Choroid plexus epithelial cell (primary cell): ENCODE data around the genes BRMS1, PELI3, RCE1 and SYT12.

GRCh38 chr11:66190672-66191318, 66.7 kb upstream of the KLC2 start:
- RRBS = no CpG with 5 or more reads among the region's 7 CpGs

- RRBS = 92% methylated on average over 3 of the region's 7 CpGs
Measured at GRCh38 chr11:66244411-66244852, 13.1 kb upstream of the KLC2 start.

DNA sequence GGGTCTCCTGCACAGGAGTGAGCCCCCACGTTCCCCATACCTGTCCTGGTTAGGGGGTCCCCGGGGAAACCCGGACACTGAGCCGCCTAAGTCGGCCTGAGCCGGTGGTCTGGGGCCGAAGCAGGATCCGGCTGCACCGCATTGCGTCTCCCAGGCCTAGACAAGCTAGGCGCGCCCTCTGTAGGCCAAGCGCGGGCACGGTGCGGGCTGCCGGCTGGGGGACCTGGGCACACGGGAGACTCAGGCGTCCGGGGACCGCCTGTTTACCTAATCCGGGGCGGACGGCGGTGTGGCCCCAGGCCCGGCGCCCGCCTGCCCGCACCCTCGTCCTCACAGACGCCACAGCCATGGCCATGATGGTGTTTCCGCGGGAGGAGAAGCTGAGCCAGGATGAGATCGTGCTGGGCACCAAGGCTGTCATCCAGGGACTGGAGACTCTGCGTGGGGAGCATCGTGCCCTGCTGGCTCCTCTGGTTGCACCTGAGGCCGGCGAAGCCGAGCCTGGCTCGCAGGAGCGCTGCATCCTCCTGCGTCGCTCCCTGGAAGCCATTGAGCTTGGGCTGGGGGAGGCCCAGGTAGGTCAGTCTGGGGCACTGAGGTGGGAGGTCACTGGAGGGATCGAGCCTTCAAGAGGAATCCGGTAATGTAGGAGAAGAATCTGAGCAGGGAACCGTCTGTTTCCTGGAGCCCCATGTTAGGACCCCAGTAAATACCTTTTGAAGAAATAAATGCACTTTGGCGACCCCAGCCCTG, 921 bp downstream of the KLC2 start:
- RRBS = 1% methylated on average over 13 of the region's 47 CpGs

- RRBS = no CpG with 5 or more reads among the region's 22 CpGs
Measured at GRCh38 chr11:66261323-66262169, 4.0 kb downstream of the KLC2 start.

DNA sequence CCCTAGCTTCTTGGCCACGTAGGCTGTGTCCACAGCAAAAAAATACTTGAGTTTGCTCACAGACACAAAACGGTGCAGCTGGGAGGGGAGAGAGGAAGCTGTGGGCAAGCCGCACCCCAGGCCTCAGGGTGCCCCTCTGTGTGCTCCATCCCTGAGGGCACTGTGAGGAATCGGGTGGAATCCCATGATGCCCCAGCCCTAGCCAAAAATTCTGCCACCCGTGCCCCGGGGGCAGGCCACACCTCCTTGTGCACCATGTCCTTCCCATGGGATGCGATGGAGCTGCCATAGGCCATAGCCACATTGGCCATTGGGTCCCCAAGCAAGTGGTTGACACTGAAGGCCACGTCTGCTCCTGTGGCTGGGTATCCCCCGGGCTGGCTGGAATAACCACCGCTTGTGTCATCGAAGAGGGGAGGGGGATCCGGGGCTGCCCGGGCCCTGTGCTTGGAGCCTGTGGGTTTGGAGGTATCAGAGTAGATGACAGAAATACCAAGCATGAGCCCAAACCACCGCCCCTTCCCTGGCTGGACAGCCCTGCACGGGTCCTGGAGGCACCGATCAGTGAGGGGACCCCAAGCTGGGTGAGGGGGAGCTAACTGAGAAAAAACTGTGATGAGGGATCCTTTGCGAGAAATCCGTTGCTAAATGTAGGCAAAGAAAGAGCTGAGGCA, 967 bp downstream of the YIF1A start:
- RRBS = 57% methylated on average over 3 of the region's 18 CpGs

GRCh38 chr11:66332254-66332866, 3.9 kb downstream of the RIN1 start:
- RRBS = no CpG with 5 or more reads among the region's 12 CpGs

DNA sequence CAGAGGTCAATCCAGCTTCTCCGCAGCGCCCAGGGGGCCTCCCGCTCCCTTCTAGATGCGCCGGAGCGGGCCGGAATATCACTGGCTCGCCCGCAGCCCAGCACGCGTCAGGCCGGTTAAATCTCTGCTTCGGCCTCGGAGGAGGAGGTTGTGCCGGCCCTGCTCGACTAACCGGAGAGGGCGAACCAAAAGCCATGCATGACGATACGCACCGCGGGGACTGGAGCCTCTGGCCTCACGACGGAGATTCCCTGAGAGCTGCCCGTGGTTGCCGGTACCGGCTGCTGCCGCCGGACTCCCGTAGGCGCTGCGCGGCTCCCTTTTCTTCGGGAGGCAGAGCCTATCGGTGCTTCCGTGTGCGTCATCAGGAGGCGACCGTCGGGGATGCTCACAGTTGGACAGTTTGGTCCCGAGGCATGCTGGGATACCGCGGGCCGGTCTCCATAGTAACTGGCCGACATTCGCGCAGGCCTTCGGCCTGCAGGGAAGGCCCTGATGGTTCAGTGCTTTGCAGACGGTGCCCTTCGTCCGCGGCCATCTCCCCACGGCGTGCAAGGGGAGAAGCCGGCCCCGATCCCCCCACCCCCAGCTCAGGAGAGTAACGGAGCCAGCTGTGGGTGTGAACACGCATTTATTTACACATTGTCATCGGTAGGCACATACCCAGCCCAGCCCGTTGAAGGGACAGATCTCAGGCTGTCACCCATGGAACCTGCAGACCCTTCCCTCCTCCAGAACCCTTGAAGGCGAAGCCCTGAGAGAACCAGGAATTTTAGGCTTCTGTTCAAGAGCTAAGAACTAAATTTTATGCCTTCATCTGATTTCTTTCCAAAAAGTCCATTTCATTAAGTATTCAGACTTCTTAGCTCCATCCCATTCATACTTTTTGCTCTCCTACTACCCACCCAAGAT, at the start of gene BRMS1:
TSS of gene BRMS1 (minus strand) at position 345 of the 912 bp plus-strand sequence.
- RRBS = 2% methylated on average over 18 of the region's 61 CpGs

DNA sequence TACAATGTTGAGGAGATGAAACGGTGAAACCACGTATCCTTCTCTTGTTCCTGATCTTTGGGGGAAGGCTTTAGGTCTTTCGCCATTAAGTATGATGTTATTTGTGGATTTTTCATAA, 3.7 kb upstream of the B4GAT1 start:
- RRBS = no CpG with 5 or more reads among the region's 3 CpGs

GRCh38 chr11:66359420-66360057, 12.0 kb downstream of the SLC29A2 start:
- RRBS = no CpG with 5 or more reads among the region's 6 CpGs

DNA sequence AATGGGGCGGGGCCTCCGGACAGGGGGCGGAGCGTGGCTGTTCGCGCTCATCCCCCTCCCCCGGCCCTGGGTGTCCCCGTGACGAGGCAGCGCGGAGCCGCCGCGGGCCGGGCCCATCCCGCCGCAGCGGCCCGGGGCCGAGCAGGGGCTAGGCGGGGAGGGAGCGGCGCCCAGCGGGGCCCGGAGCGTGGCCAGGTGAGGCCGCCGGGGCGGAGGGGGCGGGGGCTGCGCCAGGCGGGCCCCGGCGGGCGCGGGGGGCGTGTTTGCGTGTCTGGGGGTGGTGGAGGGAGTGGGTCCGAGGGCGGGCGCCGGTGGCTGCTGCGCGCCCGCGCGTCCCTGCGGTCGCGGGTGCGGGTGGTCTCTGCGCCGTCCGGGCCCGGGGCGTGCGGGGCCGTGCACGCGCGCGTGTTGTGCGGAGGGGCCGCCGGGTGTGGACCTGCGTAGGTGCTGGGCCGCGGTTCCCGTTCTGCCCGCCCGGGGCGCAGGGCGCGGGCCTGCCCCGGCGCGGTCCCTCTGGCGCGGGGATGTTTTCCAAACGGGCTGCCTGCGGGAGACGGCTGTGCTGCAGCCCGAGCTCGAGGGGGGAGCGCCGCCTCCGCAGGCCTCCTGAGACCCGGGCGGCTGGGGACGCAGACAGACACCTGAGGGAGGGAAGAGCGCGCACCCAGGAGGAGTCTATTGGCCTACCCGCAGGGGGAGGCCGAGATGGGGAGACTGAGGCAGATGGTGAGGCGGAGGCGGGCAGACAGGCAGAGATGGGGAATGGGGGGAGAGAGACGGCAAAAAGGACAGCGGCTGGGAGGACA, at the start of gene PELI3:
TSS of gene PELI3 (plus strand) at position 73 of the 806 bp plus-strand sequence.
- RRBS = 2% methylated on average over 65 of the region's 98 CpGs

- RRBS = no CpG with 5 or more reads among the region's 1 CpG
Measured at GRCh38 chr11:66618077-66618436, 1.6 kb downstream of the RBM14 start.

DNA sequence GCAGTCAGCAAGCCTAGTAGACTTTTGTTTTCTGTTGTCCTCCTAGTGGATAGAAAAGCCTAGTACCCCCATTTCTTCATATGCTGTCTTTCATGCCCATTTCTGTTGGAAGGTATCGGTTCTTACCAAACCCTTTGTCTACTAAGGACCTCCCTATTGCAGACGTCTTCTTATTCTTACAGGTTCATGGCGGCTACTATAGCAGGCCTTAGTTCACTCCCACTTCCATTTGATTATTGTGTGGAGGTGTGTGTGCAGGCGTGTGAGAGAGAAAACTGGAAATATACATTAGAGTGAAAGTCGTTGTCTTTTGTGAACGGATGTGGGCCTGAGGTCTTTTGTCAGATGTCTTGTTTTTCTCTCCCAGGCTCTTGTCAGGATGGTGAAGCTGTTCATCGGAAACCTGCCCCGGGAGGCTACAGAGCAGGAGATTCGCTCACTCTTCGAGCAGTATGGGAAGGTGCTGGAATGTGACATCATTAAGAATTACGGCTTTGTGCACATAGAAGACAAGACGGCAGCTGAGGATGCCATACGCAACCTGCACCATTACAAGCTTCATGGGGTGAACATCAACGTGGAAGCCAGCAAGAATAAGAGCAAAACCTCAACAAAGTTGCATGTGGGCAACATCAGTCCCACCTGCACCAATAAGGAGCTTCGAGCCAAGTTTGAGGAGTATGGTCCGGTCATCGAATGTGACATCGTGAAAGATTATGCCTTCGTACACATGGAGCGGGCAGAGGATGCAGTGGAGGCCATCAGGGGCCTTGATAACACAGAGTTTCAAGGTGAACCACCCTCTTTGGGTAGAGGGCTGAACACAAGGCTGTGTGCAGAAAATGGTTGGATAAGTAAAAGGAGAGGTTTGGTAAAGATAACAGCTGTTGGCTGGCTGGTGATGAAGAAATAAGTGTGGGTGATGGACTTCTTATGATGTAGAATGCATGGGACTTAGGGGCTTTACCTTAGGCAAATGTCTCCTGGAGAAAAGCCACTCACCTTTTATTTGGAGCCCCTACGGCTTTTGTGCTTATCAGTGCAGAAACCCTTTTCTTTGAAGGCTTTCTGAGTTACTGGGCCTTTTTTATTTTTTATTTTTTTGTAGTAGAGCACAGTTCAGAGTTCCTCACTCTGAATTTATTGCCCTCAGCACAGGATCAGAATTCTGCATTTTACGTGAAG, 1.2 kb downstream of the RBM4 start:
- RRBS = no CpG with 5 or more reads among the region's 22 CpGs

DNA sequence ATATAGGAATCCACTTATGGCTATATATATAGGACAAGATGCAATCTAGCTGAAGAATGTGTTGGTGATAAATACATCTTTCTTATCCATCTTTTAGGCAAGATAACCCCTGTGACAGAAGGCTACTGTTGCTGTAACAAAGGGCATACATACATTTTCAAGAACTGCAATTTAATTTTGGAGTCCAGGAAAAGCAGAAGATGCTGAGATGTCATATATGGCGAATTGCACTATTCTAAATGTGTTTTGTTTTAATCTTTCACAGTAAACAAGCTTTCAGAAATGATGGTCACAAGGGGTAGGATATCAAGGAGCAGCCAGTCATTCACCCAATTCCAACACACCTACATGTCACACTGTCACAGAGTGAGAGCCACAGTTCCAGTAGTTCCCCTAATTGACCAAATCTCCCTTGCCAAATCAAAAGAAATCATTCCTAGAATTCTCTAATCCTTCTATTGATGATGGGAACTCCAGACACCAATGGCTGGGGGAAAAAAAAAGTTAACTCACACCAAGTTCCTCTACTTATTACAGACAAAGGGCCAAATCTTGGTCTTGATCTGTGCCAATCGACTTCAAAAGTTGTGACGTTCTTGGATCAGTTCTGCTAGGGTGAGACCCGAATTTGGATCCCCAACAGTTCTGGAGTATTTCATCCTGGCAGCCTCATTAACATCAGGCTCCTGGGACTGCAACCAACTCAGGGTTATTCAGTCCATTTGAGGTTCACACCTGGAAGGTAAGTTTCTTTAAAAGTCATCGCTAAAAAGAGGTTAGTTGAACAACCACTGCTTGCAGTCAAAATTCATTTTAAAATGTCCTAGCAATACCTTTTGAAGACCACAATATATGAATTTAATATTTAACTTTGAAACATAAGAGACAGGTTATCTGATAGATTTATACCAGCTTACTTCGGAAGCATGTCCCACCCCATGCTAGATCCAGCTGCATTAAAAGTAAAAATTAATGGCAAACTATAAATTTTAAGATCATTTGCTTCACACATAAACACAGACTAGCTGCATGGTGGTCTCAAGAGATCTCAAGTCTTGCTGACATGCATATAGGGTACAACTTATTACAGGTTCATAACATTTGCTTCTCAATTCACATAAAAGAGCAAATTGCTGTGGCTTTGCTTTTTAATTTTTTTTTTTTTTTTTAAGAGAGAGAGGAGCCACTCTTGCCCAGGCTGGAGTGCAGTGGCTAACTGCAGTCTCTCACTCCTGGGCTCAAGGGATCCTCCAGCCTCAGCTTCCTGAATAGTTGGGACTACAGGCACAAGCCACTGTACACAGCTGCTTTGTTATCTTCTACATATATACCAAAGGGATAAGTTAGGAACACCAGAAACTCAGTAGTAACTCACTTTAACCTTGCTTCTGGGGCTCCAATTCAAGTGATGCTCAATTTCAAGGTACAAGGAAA, 11.4 kb downstream of the RBM4B start:
- RRBS = no CpG with 5 or more reads among the region's 6 CpGs

- RRBS = no CpG with 5 or more reads among the region's 17 CpGs
Measured at GRCh38 chr11:66688642-66689288, 11.1 kb upstream of the RBM4B start.

DNA sequence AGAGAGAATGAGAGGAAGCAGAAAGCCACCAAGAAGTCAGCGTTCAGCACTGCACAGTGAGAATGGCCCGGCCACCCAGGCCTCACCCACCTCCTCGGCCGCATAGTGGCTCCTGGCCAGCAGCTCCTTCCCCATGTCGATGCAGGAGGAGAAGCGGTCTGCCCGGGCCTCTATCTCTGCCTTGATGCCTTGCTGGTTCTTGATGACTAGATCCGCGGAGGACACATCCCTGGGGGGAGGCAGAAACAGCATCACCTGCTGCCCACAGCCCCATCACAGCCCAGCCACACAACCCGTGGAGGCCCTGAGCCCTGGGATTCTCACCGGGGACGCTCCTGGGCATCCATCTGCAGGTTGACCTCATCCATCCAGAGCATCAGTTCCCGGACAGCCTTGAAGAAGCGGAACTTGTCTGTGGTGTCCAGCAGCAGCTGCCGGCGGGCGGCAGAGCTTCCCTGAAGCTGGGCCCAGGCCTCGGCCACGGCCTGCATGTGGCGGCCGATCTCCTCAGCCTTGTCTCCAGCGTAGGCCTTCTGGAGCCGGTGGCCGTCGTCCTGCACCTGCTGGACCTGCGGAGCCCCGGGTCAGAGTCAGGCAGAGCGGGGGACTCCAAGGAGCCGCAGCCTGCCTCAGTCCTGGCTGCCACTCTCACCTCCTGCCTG, 12.2 kb upstream of the RBM4B start:
- RRBS = 96% methylated on average over 13 of the region's 29 CpGs

- RRBS = 71% methylated on average over 9 of the region's 40 CpGs
Measured at GRCh38 chr11:66718210-66719414, 10.4 kb downstream of the SPTBN2 start.

DNA sequence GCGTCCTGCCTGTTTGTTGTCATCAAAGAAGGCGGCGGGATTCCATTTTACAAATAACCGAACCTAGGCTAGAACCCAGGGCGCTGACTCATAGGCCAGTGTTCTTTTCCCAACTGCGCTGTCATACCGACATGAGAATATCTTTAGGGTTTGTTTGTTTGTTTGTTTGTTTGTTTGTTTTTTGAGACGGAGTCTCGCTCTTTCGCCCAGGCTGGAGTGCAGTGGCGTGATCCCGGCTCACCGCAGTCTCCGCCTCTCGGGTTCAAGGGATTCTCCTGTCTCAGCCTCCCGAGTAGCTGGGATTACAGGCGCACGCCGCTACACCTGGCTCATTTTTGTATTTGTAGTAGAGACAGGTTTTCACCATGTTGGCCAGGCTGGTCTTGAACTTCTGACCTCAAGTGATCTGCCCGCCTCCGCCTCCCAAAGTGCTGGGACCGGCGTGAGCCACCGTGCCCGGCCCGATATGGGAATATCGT, 1.1 kb downstream of the C11orf80 start:
- RRBS = no CpG with 5 or more reads among the region's 27 CpGs

DNA sequence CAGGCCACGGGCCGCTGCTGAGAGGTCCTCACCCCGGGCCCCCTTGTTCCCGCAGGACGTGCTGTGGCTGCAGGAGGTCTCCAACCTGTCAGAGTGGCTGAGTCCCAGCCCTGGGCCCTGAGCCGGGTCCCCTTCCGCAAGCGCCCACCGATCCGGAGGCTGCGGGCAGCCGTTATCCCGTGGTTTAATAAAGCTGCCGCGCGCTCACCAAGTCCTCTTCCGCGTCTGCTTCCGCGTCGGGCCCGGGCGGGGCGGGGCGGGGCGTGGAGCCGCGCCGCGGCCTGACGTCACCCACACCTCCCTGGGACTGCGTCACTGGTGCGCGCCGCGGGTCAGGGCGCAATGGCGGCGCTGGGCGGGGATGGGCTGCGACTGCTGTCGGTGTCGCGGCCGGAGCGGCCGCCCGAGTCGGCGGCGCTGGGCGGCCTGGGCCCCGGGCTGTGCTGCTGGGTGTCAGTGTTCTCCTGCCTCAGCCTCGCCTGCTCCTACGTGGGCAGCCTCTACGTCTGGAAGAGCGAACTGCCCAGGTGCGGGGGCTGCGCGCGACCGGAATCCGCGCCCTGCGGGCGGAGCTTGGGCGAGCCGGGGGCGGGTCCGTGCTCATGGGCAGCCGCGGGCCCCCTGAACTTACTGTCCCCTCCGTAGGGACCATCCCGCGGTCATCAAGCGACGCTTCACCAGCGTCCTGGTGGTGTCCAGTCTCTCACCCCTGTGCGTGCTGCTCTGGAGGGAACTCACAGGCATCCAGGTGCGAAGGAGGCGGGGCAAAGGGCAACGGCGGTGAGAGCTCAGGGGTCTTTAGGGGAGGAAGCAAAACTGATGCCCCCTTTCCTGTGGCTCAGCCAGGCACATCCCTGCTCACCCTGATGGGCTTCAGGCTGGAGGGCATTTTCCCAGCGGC, at the start of gene RCE1:
TSS of gene RCE1 (plus strand) at position 328 of the 901 bp plus-strand sequence.
- RRBS = under 1% methylated on average over 29 of the region's 84 CpGs

- RRBS = no CpG with 5 or more reads among the region's 5 CpGs
Measured at GRCh38 chr11:66967609-66968019, 7.5 kb upstream of the C11orf86 start.

- RRBS = 3% methylated on average over 48 of the region's 114 CpGs
Measured at GRCh38 chr11:67022918-67023886, at the start of gene SYT12. Gene SYT12, plus strand, starts transcription at chr11:67023134.